ENCODE results near the gene EVPL.

DNA sequence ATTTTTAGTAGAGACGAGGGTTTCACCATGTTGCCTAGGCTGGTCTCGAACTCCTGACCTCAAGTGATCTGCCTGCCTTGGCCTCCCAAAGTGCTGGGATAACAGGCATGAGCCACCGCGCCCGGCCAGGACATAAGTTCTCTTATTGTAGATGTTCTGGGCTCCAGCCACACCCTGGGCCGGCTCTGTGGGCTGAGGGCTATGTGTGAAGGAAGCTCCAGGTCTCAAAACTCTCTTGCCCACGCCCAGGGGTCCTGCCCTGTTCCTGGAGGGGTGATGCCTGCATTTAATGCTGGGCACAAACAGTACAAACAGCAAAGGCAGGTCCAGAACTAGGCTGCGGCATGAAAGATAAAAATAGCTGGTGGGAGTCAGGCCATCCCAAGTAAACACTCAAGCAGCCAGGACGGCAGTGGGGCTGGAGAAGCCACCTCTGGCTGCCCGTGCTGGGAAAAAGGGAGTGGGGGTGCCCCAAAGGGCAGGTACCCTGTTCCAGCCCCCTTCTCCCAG, 4.8 kb downstream of the TRIM47 start:
- PRO-cap = no peak

- PRO-cap = bidirectional peak, plus-strand start at chr17:75878044, minus-strand start at chr17:75878012
Observed at GRCh38 chr17:75877701-75878226, 617 bp downstream of the TRIM47 start.

DNA sequence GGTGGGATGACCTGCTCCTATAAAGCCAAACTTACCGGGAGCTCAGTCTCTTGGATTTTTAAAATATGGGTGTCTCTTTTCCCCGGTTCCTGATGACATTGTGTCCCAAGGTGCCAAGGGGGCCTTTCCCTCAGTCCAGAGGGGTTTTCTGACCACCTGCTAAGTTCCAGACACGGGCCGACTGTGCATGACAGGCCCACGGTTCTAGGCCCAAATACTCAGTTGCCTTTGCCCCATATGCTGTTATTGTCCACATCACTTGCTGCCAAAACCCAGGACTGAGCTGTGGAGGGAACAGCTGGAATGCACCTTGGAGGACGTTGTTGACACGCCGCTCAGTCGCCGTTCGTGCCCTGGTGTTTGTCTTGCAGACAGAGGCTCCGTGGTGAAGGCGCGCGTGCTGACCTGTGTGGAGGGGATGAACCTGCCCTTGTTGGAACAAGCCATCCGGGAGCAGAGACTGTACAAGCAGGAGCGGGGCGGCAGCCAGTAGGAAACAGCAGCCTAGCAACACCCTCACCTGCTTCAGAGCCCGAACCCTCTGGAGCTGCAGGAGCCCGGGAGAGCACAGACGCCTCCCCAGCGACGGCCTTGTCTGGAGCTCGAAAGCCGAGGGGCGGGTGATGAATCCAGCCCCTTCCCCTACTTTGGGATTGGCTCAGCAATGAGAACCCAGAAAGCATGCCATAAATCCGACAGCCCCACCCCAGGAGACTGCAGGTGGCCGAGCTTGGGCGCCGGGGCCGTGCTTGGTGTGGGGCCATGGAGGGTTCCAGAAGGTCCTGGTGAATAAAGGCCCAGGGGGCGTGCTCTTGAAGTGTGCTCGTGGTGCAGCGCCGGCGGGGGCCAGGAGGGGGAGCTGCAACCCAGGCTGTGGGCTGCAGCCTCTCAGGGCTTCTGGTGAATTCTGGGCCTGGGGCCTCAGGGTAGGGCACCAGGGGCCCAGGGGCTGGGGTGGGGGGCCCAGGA, 601 bp upstream of the CDK3 start:
- PRO-cap = no peak

- PRO-cap = no peak
Observed at GRCh38 chr17:76003111-76003664, 2.5 kb downstream of the CDK3 start.

DNA sequence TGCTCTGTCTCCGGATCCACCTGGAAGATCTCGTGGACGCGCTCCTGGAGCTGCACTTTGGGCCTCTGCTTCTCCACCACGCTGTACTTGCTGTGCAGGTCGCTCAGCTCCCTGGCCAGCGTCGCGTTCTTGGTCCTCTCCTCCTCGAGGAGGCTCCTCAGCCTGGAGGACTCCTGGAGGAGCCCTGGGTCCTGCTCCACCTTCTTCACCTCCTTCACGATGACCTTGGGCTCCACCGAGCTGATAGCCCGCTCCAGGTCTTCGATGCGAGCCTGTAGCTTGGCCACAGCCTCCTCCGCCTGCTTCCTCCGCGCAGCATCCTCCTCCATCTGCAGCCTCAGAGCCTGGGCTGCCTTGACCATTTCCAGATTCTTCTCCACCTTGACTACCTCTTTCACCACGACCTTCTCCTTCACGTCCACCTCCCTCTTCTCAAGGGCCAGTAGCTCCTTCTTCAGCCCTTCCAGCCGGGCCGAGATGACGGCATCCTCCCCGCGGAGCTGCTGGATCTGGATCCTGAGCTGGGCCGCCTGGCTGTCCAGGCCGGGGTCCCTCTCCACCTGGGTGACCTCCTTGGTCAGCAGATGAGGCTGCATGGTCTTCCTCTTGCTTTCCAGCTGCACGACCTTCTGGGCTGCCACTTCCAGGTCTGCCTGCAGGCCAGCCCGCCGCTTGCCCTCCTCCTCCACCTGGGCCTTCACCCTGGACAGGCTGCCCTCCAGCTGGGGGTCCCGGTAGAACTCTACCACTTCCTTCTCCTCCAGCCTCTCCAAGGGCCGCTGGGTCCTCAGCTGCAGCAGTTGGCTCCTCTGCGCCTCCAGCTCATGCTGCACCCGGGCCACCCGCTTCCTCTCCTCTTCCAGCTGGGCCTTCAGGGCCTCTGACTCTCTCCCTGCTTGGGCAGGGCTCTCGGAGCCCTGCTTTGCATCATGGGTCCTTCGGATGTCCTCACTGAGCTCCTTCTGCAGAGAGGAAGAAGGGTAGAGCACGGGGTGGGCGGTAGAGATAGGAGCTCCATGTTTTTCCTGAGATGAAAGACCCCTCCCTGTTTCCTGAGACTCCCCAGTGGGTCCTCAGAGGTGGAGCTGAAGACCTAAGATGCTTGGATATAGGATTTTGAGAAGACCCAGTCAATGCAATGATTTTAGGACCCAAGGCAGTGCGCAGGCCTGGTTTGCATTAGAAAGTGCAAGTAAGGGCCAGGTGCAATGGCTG, 9.3 kb downstream of the CDK3 start:
- PRO-cap = no peak

DNA sequence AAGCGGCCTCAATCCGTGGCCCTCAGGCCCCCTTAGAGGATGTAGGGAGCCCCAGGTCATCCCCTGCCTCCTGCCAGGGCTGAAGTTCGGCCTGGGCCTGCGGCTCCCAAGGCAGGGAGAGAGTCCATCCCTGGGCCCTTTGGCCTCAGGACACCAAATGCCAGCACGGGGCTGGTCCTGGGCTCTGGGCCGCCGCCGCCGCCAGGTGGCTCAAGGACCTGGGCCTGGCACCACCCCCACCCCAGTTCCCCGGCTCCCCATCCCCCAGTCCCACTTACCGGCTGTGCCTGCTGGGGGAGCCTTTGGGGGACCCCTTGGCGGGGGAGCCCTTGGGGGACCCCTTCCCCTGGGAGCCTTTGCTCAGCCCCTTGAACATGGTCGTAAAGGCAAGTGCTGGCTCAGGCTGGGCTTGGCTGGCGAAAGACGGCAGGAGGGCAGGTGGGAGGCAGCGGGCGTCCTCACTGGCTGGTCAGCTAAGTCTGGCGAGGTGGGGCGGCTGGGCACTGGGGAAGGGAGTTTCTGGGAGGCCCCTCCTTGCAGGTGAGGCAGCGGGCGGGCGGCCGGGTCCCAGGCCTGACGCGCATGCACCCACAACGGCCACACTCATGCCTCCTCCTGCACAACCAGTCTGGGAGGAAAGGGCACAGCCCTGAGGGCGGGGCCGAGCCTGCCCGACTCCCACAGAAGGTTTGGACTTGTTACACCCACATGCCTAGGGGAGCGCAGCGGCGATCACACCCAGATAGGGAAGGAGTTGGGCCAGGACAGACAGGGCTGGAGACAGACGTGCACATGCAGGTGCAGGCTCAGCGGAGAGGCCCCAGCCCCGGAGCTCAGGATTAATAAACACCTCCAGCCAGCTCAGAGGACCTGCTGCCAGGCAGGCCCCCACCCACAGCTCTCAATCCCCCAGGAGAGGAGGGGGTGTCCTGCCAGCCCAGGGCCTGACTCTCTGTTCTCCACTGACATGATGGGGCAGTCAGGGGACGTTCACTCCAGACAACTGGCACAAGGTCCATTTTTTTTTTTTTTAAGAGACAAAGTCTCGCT, at the start of gene EVPL:
TSS of gene EVPL (minus strand) at position 484 of the 1,050 bp plus-strand sequence.
- PRO-cap = no peak

DNA sequence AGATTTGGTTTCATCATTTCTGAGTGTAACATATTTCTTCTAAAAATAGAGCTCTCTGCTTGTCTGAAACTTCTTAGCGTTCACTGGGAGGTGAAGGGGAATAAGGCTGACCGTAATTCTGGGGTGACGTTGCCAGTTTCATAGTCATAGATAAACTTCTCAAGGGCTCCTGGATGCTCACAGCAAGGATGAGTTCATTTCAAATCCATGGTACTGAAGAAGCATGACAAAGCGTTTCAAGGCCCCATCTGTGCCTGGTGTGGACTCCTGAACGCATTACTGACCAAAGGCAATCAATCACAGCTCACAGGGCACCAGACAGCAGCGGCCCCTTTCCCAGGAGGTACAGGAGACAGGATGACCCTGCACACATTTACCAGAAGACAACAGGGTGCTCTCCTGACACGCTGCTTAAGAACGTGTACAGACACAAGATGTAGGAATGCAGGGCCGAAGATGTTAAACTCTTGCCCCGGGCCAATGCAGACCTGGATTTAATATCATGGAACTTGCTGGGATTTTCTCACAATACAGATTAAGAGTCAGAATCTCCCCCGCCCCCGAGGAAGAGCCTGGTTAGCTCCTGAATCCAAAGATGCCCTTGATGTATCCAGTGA, 12.1 kb upstream of the EVPL start:
- PRO-cap = no peak

GRCh38 chr17:76247893-76248446, 7.7 kb upstream of the RNF157 start:
- PRO-cap = no peak

- PRO-cap = no peak
Observed at GRCh38 chr17:76256606-76257169, 8.5 kb upstream of the UBALD2 start.

- PRO-cap = no peak
Observed at GRCh38 chr17:76260597-76260924, 4.6 kb upstream of the UBALD2 start.

DNA sequence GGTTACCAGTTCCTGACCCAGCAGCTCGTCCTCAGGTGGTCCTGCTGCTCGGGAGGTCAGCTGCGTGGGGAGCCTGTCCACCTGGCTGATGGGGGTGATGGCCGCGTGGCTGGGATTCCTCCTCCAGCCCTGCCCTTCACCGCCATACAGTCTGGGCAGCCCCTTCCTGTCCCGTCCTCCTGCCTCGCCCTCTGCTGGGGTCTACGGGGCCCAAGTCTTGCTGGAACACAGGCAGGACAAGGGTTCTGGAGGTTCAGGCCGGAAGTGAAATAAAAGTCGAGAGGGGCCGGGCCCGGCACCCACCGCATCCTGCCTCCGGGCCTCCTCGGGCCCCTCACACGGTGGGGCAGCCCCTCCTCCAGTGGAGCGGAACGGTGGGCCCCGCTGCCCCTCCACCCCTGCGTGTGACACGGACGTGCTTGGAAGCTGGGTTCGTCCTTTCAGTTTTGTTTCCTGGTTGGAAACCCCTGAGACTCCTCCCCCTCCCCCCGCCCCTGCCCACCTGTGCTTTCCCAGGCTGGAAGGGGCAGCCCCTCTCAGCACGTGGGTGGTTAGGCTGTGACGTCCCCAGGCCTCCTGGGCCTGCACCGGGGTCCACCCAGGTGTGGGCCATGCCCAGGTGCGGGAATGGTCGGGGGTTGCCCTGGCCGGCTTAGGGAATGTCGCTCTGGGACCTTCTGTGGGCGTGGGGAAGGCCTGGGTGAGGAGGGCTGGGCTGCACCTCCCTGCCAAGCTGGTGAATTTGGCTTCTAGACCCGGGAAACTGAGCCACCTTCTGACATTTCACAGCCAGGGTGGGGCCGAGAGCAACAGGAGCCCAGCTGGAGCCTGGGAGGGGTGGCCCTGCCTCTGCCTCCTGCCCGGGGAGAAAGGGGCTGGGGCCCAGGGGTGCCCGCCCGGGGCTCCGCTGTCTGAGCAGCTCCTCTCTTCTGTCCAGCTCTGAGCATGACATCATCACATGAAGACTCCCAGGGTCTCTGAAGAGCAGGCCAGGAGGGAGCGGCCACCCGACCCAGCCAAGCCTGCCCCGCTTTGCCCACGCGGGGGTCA, 7.0 kb downstream of the UBALD2 start:
- PRO-cap = bidirectional peak, plus-strand start at position 489 of the sequence, minus-strand start at position 448 of the sequence

DNA sequence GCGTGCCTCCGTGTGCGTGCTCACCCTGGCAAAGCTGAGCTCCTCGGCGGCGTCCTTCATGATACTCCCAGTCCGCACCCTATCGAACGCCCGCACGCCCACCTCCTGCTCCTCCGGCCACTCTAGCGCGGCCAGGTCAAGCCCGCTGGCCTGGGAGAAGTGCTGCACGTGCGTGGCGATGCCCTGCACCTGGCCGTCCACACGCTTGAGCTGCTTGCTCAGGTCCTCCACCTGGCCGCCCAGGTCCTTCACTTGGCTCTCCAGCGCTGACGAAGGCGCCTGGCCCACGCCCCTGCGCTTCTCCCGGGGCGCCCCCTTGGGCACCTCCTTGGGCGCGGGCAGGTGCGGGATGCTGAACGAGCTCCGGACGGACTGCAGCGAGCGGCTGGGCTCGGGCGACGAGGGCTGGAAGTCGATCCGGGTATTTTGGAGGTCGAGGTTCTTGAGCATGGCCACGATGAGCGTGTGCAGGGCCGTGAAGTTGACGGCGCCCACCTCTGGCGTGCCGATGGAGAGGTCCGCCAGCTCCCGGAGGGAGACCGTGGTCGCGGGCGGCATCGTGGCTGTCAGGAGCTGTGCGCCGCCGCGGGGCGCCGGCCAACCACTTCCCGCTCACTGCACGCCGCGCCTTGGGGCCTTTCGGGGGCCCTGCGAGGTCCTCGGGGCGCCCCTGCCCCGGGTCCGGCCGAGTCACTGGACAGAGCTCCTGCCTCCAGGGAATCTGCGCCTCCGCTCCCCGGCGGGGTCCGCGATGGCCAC, 456 bp downstream of the QRICH2 start:
- PRO-cap = no peak

DNA sequence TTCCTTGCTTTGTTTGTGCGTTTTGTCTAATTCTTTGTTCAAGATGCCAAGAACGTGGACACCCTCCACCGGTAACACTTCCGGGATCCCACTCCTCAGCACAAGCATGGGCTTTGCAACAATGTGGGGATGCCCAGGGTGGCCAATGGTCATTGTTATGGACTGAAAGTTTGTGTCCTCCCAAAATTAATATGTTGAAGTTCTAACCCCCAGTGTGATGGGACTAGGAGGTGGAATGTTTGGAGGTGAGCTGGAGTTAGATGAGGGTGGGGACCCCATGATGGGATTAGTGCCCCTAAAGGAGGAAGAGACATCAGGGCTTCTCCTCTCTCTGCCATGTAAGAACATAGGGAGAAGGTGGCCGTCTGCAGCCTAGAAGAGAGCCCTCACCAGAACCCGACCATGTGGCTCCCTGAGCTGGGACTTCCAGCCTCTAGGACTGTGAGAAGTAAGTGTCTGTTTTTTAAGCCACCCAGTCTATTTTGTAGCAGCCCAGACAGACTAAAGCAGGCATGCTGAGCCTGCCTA, 3.8 kb upstream of the PRPSAP1 start:
- PRO-cap = no peak

DNA sequence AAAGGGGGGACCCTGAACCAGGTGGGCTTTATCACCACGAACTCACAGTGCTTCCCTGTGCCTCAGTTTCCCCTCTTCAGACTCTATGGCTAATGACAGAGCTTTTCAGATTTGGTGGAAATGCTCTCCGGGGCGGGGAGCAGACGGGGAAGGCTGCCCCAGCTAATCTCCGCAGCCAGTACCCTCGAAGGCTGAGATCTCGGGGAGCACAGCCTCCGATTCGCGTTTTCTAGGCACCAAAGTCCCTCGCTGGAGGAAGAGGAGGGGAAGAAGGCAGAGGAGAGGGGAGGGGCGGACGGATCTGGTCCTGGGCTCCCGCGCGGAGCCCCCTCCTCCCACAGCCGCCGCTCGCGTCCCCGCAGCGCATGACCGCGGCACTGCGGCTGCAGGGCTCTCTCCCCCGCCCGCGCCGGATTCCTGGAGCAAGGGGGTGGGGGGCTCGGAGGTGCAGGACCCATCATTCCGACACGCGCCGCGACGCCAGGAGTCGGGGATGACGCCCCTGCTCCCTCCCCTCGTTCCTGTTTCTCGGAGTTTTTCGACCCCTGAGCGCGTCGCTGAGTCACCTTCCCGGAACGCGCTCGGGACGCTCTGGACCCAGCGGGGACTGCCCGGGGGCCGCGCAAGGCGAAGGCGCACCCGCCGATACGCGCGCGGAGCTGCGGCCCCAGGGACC, 1.6 kb upstream of the SPHK1 start:
- PRO-cap = bidirectional peak, plus-strand start at position 425 of the sequence, minus-strand start at position 419 of the sequence; bidirectional peak, plus-strand start at position 603 of the sequence, minus-strand start at position 523 of the sequence

DNA sequence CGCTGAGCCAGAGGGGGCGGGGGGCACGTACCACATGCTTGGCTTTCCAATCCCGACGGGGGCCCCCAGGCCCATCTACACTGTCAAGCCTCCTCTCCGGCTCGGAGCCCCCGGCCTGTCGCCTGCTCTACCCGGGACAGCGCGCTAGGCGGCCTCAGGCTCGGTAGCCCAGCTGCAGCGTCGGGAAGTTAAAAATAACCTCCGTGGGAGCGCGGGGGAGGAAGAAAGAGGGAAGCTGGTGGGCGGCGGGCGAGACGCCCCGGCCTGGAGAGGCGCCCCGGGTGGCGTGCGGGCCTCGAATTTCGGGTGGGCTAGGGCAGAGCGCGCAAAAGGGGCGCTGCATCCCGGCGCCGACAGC, 615 bp upstream of the SPHK1 start:
- PRO-cap = bidirectional peak, plus-strand start at position 218 of the sequence, minus-strand start at position 138 of the sequence

DNA sequence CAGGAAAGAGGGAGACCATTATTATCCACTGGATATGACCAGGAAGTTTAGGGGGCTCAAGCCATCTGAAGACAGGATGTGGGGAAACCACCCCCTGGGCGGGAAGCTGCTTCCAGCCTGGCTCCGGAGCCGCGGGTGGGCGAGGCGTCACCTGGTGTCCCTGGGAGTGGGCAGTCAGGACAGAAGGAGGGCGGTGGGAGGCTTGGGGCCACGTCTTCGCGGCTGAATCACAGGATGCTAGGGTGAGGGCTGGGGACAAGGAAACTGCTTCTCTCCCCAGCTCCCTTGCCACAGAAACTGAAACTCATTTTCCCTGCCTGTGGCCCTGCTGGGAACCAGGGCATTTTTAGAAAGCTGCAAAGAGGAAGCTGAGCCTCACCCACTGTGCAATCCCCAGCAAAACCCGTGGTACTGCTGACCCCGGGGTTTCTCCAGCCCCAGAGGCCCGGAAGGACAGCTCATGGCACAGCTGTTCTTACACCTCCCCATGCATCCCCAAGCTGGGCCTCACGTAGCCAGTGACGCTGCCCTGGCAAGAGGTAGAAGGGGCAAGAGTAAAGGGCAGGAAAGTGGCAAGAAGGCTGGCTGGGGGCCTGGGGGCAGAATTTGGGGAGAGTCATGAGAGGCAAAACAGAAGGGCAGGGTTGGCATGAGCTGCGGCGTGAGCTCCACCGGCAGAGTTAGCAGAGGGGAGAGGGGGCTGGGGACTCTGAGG, 8.2 kb downstream of the RHBDF2 start:
- PRO-cap = unidirectional peak, minus-strand start at position 287 of the sequence

DNA sequence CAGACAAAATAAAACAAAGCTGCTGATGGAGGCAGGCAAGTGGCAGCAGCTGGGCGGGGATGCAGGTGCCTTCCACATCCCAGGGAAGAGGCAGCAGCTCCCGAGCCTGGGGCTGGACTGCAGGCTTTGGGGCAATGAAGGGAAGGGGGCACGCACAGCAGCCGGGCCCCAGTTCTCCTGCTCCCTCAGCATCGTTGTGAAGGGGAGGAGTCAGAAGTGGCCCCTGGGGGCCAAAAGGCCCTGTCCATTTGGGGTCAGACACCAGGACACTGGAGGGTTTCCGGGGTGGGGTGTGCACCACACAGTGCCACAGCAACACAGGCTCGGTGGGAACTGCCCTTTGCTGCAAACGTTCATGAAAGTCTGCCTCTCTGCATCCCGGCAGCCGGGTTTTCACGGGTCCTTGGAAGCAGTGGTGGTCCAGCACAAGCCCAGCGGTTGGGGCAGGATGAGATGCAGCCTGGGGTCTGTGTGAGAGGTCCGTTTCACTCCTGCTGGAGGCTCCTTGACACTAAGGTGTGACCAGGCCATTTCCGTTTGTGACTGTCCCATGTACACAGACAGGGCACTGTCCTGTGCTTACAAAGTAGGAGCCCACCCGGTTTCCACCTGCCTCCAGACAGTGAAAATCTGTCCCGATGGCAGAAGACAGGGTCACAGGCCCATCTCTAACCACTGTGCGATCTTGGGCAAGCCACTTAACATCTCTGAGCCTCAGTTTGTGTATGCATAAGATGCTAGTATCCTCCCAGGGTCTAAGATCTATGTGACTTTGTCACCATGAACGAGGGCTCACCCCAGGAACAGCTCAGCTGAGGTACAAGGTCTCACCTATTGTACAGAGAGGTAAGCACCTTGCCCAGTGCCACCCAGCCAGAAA, 6.2 kb downstream of the RHBDF2 start:
- PRO-cap = no peak

GRCh38 chr17:76563444-76563890, 22.2 kb downstream of the ST6GALNAC2 start:
- PRO-cap = no peak

GRCh38 chr17:76598063-76598600, 12.5 kb upstream of the ST6GALNAC2 start:
- PRO-cap = no peak

DNA sequence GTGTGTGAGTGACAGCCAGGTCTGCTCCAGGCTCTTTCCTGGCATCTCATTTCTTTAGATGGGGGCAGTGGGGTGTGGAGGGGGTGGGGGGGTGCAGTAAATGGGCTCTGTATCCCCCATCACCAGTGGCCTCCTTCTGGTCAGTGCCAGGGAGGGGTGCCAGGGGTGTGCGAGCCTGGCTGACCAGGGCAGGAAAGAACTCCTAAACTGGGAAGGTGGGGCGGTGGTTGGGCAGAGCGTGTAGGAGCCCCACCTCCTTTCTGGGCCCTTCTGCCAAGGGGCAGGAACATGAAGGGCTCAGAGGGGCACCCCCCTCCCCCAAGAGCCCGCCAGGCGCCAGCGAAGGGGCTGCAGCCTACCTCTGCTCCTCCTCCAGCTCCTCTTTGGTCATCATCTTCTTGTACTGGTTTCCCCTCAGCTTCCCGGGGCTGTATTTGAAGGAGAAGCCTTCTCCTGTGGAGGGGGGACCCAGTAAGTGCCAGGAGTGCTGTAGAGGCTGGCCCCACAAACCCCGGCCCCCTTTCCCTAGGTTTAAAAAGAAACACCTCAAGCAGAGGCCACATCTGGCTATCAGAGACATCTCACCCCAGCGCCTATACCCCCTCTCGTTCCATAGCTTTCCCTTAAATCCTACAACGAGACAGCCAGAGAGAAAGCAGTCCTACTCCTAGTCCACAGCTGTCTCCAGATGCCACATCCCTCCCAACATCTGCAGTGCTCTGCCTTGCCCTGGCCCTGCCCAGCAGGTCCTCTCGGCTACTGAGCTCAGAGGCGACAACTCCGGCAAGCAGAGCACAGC, 25.9 kb downstream of the MXRA7 start:
- PRO-cap = no peak

Data from anterior vena cava (tissue), 1 donor.